Measurements from ENCODE around the genes GPR176 and EIF2AK4.

CAGE:
- cytosol, long polyA minus RNA, result no peak
- cytosol, long polyA plus RNA, result no peak
- long polyA plus RNA, result no peak
- nucleus, long polyA minus RNA, result no peak
- nucleus, long polyA plus RNA, result no peak
Measured at GRCh38 chr15:38359528-38360056, 94.3 kb upstream of the FAM98B start.

CAGE:
- cytosol, long polyA minus RNA, result no peak
- cytosol, long polyA plus RNA, result no peak
- long polyA plus RNA, result no peak
- nucleus, long polyA minus RNA, result no peak
- nucleus, long polyA plus RNA, result no peak
Measured at GRCh38 chr15:39167420-39167990, 413.4 kb upstream of the THBS1 start.

DNA sequence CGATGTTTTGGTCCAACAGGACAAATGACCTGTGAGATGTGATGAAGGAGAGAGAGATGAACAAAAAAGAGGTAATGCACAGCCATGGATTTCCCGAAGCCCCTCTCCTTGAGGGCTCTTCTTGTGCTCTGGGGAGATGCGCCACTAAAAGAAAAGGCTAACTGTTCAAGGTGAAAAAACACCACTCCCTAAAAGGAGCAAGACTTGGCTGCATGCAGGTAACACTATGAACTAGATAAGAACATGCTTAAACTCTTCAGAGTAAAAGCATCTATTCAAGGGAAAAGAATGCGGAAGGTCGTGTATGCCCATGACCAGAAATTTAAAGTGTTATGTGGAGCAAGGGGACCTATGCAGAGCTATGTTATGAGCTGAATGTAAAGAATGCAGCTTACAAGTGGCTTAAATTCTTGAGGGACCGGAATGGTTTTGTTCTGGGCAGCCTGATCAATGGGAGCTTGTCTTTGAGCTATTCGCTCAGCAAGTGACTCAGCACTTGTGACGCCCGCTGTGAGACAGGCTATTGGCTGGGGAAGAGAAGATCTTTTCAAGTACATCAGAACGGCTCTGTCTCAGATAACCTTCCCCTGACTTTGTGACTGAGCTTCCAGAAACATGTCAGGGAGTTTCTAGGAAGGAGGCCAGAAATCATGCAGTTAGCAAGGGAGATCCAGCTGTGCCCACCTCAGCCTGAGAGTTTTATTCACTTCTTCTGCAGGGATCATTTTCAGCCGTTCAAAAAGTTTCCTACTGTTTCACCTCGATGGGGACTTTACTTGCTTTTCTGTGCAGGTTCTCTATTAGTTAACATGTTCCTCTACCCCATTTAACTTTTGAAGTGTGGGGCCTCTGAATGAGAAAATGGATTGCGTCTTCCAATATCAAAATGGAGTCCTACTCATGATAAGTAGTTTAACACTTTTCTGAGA is 367.4 kb upstream of the THBS1 start:
CAGE:
- cytosol, long polyA minus RNA, result no peak
- cytosol, long polyA plus RNA, result no peak
- long polyA plus RNA, result no peak
- nucleus, long polyA minus RNA, result no peak
- nucleus, long polyA plus RNA, result no peak

GRCh38 chr15:39358306-39359102 is 222.4 kb upstream of the THBS1 start:
CAGE:
- cytosol, long polyA minus RNA, result no peak
- cytosol, long polyA plus RNA, result no peak
- long polyA plus RNA, result no peak
- nucleus, long polyA minus RNA, result no peak
- nucleus, long polyA plus RNA, result no peak

DNA sequence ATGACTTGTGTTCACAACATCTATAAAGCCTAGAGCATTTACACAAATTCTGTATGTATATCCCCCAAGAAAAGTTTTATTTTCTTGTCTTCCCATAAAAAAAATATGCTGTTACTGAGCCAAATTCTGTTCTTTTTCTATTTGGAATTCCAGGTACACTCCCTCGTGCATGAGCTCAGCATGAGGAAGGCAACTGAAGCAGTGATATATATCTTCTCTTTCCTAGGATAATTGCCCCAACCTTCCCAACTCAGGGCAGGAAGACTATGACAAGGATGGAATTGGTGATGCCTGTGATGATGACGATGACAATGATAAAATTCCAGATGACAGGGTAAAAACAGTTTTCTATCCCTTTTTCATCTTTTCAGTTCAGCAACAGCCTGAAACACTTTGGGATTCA is 9.4 kb downstream of the THBS1 start:
CAGE:
- cytosol, long polyA minus RNA, result start-site peak on the plus strand centred at position 262 of the sequence, 21 bp wide, 190 reads
- cytosol, long polyA plus RNA, result no peak
- long polyA plus RNA, result no peak
- nucleus, long polyA minus RNA, result start-site peak on the minus strand centred at position 282 of the sequence, 103 bp wide, 378 reads
- nucleus, long polyA plus RNA, result no peak

DNA sequence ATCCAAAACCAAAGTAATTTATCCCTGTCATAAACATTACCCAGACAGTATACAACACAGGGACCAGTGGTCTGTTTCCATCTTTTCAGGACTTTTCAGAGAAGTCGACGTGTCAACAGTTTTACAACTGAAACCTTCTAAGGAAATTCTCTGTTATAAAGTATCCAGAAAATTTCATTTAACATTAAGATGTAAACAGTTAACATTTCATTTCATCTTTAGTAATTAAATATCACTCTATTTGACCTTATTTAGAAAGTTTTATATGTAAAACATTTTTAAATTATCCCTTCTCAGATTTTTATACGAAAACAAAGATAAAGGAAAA is 11.1 kb downstream of the THBS1 start:
CAGE:
- cytosol, long polyA minus RNA, result no peak
- cytosol, long polyA plus RNA, result no peak
- long polyA plus RNA, result no peak
- nucleus, long polyA minus RNA, result no peak
- nucleus, long polyA plus RNA, result no peak

CAGE:
- cytosol, long polyA minus RNA, result no peak
- cytosol, long polyA plus RNA, result no peak
- long polyA plus RNA, result no peak
- nucleus, long polyA minus RNA, result no peak
- nucleus, long polyA plus RNA, result no peak
Measured at GRCh38 chr15:39594827-39595285, 14.0 kb downstream of the THBS1 start.

DNA sequence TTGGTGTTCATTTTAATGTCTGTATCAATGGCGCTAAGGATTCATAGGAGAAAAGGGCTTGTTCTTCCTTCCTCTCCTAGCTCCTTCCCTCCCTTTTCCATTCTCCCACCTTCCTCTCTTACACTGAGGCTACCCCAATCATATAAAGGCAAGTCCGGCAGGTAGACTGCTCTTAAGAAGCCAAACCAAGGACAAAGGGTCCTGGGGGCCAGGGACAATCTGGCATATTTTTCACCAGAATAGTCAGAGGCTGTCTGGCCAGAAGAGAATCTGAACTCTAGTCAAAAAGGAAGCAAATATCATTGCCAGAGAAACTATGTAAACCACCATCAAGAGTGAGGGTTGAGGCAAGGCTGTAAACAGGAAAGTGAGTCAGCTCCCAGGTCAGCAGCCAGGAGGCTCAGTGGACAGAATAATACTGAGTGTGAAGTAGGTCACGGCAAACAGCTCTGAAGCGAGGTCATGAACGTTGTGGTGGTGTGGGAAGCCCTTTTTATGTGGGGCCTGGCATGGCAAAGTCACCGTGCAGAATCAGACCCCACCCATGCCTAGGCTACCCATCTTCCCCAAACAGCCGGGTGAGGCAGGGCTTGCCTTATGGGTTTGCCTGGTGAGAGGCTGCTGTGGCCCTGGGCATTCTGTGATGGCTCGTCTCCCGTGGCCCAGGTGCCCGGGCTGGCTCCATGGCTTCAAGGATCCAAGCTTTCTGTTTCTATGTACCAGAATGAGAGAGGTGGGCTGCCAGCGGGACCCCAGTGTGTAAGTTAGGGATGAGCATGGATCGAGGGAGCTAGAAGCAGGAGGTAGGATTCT is 43.9 kb downstream of the THBS1 start:
CAGE:
- cytosol, long polyA minus RNA, result no peak
- cytosol, long polyA plus RNA, result no peak
- long polyA plus RNA, result no peak
- nucleus, long polyA minus RNA, result no peak
- nucleus, long polyA plus RNA, result no peak

DNA sequence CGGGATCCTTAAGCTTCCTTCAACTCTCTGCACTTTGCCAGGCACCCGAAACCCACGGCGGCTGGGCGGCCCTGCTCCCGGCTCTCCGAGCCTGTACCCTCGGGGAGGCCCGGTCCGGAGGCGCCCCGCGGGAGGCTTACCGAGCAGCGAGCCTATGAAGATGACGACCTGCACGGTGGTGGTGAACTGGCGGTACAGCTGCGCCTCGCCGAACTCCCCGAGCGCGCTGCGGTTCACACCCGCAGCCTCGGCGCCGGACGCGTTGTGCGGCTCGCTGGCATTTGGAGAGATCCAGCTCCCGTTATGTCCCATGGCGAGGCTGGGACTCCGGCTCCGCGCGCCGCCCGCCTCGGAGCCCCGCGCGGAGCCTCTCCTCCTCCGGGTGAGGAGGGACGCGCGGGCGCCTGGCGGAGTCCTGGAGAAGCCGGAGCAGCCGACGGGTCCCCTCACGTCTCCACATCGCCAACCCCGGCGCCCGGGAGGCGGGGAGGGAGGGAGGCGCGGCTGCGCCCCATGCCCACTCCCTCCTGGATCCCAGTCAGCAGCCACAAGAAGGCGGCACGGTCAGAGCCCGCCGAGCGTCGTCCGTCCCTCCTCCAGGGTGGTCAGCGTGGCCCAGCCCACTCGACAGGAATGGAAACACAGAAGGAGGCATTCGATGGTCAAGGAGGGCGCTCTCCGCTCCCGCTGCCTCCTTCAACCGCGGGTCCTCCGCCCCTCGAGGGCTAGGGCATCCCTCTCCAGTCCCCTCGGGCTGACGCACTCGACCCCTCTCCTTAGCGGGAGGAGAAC is at the start of gene GPR176:
GPR176 (minus strand) TSS at position 552 of the 792 bp plus-strand sequence.
CAGE:
- cytosol, long polyA minus RNA, result no peak
- cytosol, long polyA plus RNA, result no peak
- long polyA plus RNA, result start-site peak on the minus strand centred at position 446 of the sequence, 101 bp wide, 112 and 19 reads in 2 replicates
- nucleus, long polyA minus RNA, result no peak
- nucleus, long polyA plus RNA, result no peak

DNA sequence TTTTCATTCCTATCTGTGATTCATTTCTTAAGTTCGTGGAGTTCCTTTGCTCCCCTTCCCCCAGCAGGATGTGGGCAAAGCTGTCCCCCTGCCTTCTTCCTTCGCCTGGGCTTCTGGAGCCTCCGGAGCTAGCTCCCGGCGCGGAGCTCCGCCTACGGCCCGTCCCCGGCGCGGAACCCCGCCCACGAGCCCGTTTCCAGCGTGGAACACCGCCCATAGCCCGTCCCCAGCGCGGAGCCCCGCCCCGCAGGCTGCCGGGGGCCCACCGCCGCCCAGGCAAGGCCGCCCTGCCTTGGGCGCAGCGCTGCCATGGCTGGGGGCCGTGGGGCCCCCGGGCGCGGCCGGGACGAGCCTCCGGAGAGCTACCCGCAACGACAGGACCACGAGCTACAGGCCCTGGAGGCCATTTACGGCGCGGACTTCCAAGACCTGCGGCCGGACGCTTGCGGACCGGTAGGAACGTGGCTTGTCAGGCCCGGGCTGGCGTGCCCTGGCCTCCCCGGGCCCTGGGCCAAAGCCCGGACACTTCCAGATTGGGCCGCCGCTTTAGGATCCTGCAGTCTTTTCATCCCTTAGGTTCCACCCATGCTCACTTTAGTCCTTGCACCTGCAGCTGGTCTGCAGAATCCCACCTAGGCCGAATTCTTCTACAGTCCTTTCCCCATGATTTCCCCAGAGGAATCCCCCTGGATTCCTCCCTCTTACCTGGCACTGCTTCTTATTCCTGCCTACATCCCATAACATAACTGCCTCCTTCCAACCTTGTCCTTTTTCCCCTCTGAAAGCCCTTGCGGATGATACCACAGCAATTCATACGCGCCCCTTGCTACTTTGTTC is at the start of gene EIF2AK4:
EIF2AK4 (plus strand) TSS at position 229 of the 837 bp plus-strand sequence.
CAGE:
- cytosol, long polyA minus RNA, result no peak
- cytosol, long polyA plus RNA, result no peak
- long polyA plus RNA, result start-site peak on the plus strand centred at position 284 of the sequence, 23 bp wide, 186 and 224 reads in 2 replicates
- nucleus, long polyA minus RNA, result start-site peak on the plus strand centred at position 275 of the sequence, 5 bp wide, 34 reads
- nucleus, long polyA plus RNA, result start-site peak on the plus strand centred at position 309 of the sequence, 73 bp wide, 69 and 206 reads in 2 replicates

DNA sequence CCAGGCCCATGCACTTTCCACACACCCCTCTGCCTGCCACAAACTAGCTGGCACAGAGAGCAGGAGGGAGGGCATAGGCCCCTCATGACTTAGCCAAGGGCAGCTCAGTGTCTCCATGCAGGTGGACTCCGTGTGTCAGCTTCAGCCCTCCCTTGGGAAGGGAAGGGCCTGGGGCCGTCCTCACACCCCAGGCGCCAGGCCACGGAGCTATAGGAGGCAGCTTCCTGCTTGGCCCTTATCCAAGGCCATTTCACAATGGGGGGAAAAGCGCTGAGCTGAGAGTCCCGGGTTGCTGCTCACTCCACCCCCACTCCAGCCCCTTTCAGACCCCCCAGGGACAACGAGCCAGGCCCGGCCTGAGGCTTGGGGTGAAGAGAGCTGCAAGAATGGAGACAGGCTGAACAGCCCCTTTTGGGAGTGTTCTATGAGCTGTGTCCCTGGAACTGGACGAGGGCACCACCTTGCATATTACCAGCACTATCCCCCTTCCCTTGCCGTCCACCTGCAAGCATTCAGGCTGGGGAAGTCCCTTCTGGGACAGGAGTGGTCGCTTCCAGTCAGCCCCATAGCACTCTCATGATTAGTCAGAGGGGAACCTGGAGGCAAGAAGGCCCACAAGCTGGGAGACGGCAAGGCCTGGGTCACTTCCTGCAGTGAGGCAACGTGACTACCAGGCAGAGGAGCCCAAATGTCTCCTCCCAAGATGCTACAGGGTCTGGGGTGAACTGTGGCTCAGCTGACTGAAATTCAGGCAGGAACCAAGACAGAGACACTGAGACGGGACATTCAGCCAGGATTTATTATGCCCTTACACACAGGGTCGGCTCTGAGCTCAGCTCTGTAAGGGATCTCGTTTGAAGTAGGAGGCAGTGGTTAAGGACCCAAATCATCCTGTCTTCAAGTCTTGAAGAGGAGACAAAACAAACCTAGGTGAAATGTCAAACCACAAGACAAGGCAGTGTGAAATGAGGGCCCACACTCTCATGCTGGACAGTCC is 8.6 kb upstream of the SRP14 start:
CAGE:
- cytosol, long polyA minus RNA, result no peak
- cytosol, long polyA plus RNA, result no peak
- long polyA plus RNA, result no peak
- nucleus, long polyA minus RNA, result no peak
- nucleus, long polyA plus RNA, result no peak

DNA sequence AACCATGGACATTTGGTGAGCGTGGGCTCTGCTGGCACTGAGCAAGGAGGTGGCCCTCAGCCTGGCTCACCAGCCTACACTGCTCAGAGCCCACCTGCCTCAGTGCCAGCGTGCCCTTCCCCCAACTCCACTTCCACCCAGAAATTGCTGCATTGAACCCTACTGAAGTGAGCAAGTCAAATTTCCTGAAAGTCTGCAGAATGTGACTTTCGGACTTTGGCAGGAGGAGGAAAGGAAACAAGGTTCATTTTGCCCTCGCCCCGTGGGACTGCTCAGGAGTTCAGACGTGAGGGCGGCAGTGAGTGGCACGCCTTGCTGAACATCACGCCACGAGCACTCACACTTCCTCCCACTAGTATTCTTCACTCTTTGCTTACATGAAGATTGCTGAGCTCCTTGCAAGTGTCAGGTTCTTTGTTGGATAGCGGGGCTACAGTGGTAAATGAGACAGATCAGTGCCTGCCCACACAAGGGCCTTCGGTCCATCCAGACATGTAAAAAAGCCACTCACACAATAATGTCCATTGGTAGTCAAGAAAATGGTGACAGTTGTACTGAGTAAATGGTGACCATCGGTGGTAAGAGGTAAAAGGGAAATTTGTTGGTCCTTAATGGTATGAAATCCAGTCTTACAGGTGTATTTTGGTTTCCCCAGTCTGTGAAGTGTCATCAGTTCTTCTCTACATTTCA is 26.1 kb downstream of the BMF start:
CAGE:
- cytosol, long polyA minus RNA, result no peak
- cytosol, long polyA plus RNA, result no peak
- long polyA plus RNA, result no peak
- nucleus, long polyA minus RNA, result no peak
- nucleus, long polyA plus RNA, result no peak

CAGE:
- cytosol, long polyA minus RNA, result no peak
- cytosol, long polyA plus RNA, result no peak
- long polyA plus RNA, result no peak
- nucleus, long polyA minus RNA, result no peak
- nucleus, long polyA plus RNA, result no peak
Measured at GRCh38 chr15:40301473-40302039, 6.2 kb downstream of the PLCB2 start.

CAGE:
- cytosol, long polyA minus RNA, result start-site peak on the plus strand at chr15:40325441-40325517, 14 reads
- cytosol, long polyA plus RNA, result no peak
- long polyA plus RNA, result no peak
- nucleus, long polyA minus RNA, result no peak
- nucleus, long polyA plus RNA, result no peak
Measured at GRCh38 chr15:40325026-40325616, 1.6 kb downstream of the INAFM2 start.

GRCh38 chr15:40421170-40421723 is 15.7 kb downstream of the IVD start:
CAGE:
- cytosol, long polyA minus RNA, result no peak
- cytosol, long polyA plus RNA, result no peak
- long polyA plus RNA, result no peak
- nucleus, long polyA minus RNA, result no peak
- nucleus, long polyA plus RNA, result no peak

CAGE:
- cytosol, long polyA minus RNA, result no peak
- cytosol, long polyA plus RNA, result no peak
- long polyA plus RNA, result no peak
- nucleus, long polyA minus RNA, result no peak
- nucleus, long polyA plus RNA, result no peak
Measured at GRCh38 chr15:40453770-40454524, 13.2 kb downstream of the BAHD1 start.

GRCh38 chr15:40558015-40558389 is 6.8 kb downstream of the CCDC32 start:
CAGE:
- cytosol, long polyA minus RNA, result no peak
- cytosol, long polyA plus RNA, result no peak
- long polyA plus RNA, result no peak
- nucleus, long polyA minus RNA, result no peak
- nucleus, long polyA plus RNA, result no peak

GRCh38 chr15:40751170-40751703 is 3.8 kb downstream of the RMDN3 start:
CAGE:
- cytosol, long polyA minus RNA, result no peak
- cytosol, long polyA plus RNA, result no peak
- long polyA plus RNA, result start-site peak on the minus strand at chr15:40751426-40751534, 40 and 45 reads in 2 replicates
- nucleus, long polyA minus RNA, result no peak
- nucleus, long polyA plus RNA, result no peak

CAGE:
- cytosol, long polyA minus RNA, result no peak
- cytosol, long polyA plus RNA, result no peak
- long polyA plus RNA, result no peak
- nucleus, long polyA minus RNA, result no peak
- nucleus, long polyA plus RNA, result no peak
Measured at GRCh38 chr15:40754511-40755029, 484 bp downstream of the RMDN3 start.

CAGE:
- cytosol, long polyA minus RNA, result no peak
- cytosol, long polyA plus RNA, result no peak
- long polyA plus RNA, result no peak
- nucleus, long polyA minus RNA, result no peak
- nucleus, long polyA plus RNA, result no peak
Measured at GRCh38 chr15:40815031-40815784, 7.9 kb upstream of the DNAJC17 start.